Osteocyte (in vitro differentiated cells): ENCODE measurements around a stretch of chr4.

DNA sequence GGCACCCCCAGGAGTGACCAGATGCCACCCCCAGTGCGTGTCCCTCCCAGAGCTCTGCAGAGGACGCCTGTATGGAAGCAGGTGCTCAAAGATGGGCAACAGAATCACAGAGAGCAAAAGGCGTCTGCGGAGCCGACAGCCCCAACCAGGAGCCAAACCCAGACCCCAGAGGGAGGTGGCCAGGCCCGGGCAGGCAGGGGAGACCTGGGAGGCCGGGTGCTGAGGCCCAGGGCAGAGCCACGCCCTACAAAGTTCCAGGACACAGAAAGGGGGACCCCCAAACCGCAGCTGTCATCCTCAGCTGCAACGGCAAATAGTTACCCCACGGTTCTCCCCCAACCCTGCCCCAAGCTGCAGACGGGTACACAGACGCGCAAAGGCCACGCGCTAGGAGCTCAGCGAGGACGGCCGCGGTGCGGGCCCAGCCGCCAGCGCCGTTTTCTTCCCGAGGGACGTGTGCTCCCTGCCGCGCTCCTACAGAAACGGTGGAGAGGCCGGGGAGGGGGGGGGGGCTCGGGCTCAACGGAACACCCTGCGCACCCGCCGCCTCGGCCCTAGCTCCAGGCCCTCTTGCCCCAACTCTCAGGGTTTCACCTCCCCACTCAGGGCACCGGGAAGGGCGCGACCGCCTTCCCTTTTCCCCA, 1.5 kb downstream of the CTBP1 start:
- PRO-cap, result no peak

DNA sequence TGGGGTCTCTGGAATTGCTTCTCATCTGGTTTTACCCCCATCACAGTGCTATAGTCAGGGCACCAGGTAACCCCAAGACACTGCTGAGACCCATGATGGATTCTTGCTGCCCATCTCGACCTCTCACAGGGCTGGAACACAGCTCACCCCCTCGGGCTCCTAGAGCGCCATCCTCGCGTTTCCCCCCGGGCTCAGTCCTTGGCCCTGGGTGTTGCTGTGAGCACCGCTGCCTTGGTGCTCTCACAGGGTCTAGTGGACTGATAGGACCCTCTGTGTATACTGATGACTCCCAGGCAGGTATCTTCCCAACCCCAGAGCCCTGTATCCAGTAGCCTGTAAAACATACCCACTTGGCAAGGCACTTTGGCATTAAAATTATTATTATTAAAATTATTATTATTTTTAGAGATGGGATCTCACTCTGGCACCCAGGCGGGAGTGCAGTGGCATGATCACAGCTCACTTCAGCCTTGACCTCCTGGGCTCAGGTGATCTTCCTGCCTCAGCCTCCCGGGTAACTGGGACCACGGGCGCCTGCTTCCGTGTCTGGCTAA, 8.9 kb downstream of the MAEA start:
- PRO-cap, result no peak

DNA sequence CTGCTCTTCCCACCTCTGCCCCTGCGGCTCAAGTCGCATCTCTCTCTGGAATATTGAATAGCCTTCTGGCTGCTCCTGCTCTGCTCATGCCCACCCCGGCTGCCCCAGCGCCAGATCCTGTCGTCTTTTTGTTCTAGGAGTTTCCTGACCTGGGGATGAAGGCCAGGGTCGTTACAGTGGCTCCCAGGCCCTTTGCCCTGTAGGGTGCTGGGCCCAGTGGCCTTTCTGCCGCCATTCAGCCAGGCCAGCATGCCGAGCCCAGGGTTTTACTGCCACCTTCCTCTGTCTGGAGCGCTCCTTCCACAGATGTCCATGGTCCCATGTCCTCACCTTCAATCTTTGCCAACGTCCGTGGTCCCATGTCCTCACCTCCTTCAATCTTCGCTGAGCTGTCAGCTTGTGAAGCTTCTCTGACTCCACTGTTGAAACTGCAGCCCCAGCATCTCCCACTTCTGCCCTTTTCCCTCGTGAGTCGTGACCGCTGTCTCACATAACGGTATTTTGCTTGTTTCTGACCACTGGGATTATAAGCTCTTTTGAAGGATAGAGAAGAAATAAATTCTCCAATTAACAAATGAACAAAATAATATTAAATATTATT, 9.8 kb downstream of the MAEA start:
- PRO-cap, result no peak

DNA sequence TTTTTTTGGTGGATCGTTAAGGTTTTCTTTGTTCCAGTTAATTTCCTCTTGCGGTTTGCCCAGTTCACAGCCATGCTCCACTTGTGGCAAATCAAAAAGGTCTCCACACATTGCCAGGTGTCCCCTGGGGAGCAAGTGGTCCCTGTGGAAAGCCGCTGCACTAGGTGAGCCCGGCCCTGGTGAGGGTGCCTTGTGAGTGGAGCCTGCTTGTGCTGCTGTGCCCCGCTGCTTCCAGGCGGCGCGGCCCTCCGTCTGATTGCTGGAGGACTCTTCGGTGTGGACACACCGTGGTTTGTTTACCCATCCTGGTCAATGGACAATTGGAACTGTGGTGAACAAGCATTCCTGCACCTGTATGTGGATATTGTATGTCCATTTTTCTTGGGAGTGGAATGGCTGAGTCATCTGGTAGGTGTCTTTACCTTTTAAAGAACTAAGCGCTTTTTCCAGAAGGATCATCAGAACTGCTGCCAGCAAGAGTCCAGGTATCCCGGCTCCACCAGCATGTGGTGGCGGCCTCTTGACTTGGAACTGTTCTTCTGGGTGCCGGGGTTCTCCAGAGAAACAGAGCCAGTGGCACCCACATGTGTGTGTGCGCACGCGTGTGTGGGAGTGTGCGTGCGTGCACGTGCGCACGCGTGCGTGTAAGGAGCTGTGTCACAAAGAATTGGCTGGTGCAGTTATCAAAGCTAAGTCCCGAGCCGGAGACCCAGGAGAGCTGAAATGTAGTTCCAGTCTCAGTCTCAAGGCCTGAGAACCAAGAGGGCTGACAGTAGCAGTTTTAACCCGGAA, 15.6 kb downstream of the MAEA start:
- PRO-cap, result no peak

- PRO-cap, result no peak
Observed at GRCh38 chr4:1309061-1310208, 19.7 kb downstream of the MAEA start.

- PRO-cap, result no peak
Observed at GRCh38 chr4:1349341-1350347, 2.6 kb downstream of the UVSSA start.

GRCh38 chr4:1365250-1365577, 18.2 kb downstream of the UVSSA start:
- PRO-cap, result no peak

DNA sequence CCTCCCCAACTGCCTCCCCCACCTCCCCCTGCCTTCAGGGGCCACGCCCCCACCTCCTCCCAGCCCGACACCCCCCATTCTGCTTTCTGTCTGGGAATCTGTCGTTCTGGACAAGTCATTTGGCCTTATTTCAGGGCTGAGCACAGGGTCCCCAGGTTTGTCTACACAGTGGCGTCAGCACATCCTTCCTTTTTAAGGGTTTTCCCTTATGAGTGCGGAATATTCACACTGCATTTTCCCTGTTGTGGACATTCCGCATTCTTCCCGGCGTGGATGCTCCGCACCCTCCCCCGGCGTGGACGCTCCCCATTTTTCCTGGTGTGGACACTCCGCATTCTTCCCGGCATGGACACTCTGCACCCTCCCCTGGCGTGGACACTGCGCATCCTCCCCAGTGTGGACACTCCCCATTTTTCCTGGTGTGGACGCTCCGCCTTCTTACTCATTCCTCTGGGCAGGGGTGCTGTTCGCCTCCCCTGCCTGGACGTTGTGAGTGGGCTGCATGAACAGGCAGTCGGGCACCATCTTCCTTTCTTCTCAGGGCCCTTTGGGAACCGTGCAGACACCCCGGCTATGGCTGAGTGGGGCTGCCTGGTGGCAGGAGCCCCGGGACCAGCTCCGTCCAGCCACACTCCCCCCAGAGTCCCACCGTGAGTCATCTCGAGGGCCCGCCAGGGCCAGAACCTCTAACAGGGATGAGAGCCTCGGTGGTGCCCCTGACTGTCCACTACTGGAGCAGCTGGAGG, 135.6 kb upstream of the NKX1-1 start:
- PRO-cap, result no peak

DNA sequence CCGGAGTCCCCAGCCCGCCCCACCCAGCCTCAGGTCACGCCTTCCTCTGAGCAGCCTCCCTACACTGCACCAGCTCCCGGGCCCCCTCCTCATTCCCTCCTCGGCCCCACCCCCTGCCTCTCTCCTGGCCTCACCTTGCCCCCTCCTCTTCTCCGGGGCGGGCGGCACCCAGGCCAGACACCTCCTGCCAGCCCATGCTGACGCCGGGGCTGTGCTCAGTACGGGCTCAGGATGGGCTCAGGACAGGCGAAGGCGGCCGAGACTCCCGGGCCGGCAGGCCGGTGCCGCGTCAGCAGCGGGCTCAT, 127.4 kb downstream of the FAM53A start:
- PRO-cap, result no peak

DNA sequence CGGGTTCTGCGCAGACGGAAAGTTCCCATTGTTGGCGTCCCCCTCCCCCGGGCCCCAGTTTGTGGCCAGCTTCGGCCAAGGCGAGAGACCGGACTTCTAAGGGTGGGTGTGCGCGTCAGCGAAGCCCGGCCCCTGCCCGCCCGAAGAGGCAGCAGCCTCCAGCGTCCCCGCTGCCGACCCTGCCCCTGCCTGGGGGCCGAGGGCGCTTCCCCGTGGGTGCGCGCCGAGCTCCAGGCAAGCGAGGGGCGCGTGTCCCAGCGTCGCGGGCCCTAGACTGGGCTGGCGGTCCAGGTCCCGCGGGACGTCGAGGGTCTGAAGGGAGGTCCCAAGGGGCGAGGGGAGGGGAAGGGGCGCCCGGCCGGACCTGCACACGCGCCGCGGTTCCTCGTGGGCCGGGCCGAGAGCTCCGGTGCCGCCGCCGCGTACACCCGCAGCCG, 1.3 kb downstream of the FGFR3 start:
- PRO-cap, result no peak

DNA sequence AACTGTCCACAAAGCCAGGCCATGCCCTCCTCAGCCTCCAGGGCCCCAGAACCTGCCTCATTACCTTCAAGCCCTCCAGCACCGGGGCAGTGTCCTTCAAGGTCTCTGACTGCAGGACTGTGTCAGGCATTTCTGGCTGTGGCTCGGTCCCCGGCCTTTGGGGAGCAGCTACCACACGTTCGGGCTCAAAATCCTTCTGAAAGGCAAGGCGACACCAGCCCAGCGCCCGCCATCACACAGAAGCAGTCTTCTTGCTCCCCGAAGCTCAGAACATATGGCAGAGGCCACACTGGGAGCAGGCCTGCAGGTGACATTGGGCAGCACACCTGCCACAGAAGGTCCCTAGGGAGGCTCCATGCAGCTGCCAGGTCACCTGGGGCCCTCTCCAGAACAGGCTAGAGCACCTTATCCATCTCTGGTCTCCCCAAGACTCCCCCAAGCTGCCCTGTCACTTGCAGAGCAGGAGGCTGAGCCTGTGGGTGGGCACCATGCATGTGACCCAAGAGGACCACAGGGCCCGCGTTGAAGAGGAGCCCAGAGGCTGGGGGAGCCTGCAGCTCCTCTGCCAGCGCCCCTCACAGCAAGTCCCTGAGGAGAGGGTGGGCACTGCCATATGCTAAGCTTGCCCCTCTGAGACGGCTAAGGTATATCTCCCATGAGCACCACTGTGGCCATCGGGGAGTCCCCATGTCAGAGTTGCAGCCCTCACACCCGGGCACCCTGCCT, 29.2 kb downstream of the FGFR3 start:
- PRO-cap, result no peak

- PRO-cap, result no peak
Observed at GRCh38 chr4:1842948-1843643, 12.9 kb downstream of the LETM1 start.

GRCh38 chr4:1930573-1930899, 59.3 kb downstream of the NSD2 start:
- PRO-cap, result no peak

DNA sequence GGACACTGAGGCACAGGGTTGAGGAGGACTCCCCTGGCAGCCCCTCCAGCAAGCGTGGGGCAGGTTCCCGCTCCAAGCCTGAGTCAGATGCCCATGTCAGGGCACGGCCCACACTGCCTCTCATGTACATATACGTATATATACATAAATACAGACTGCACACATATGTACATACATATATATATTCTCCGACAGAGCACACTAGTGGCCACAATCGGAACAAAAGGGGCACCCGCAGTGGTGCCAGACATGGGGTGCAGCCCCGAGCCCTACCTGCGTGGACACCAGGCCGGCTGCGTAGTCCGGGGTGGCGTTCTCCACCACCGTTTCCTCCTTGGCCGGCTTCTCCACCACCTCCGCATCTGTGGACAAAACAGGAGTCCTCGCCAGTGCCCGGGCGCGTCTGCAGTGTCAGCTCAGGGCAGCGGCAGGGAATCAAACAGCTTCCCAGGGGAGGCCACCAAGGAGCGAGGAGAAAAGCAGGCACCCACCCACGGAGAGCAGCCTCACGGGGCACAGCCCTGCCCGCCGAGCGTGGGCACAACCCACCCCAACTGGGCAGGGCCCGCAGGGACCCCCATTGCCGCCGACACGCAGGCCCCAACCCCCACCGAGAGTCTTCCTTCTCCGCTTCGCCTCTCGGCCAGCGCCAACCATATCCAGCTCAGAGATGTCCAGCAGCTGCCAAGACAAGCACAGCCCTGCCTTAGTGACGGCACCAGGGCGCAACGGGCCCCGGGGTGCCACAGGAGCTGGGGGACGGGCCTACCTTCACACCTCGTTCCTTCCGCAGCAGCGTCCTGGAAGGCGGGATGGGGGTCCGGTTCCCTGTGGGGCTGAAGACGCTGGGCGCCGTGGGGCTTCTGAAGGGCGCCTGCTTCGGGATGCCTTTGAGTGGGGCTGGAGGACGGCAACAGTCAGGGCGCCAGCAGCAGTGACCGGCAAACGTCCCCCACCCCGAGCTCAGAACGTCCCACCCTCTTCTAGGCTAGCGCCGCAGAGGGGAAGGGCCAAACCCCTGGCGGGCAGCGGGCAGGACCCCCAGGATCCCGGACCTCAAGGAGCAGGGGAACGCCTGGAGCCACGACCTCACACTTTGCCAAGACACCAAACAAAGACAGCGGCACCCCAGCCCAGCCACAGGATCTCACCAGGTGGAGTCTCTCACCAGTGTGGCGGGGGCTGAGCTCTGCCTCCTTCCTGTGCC, 22.9 kb downstream of the NELFA start:
- PRO-cap, result no peak

DNA sequence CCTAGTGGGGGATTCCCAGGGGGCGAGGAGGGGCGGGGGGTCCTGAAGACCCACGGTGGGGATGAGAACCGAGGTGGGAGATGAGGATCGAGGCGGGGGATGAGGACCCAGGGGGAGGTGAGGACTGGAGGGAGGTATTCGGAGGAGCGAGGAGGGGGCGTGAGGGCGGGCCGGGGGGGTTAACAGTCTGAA, 431 bp downstream of the NELFA start:
- PRO-cap, result no peak

GRCh38 chr4:2059391-2060106, 422 bp downstream of the NAT8L start:
- PRO-cap, result no peak

- PRO-cap, result unidirectional peak, plus-strand start at chr4:2241573
Observed at GRCh38 chr4:2241382-2241675, 592 bp downstream of the HAUS3 start.

DNA sequence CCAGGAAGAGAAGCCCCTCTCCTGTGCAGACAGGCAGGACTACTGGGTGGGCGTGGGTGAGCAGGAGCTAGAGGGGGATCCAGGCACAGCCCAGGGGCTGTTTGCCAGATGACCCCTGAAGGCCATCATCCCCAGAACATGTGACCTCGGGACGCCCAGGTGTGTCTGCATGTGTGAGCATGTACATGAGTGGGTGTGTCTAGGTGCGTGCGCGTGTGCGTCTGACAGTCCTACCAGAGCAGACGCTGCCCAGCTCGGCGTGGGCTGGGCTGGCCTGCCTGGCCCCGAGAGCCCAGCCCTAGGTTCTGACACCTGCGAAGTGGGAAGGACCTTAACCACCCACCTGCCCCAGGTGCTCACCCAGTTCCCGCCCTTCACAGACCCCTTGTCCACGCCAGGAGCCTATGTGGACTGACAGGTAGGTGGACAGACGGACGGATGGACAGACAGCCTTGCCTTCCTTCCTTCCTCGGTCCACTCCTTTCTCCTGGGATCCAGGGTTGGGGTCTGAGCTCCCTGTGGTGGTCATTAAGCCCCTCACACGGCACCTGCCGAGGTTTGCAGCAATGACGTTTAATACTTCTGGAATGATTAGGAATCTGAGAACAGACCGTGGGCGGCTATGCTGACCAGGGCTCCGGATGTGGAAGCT, 7.9 kb upstream of the HAUS3 start:
- PRO-cap, result no peak

DNA sequence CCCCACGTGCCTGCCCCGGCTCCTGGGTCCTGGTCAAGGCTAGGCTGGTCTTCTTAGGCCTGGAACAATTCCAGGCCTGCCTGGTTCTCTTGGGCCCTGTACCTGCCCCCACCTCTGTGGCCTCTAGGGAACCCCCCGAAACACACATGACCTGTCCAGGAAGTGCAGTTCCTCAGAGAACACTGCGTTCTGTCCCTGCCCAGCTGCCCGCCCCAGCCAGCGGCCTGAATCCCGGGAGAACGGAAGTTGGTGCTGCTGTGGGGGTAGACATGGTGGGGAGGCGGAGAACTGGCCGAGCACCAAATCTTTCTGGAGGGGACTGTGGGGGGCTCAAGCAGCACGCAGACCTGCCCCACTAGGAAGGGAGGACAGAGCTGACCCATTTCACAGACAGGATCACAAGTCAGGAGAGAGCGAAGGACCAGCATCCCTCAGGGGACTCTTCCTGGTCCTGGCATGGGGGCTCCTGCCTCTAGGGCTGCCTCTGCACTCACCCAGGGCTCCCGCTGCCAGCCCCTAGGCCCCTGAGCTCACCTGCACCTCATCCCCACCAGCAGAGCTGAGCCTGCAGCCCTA, 4.9 kb downstream of the MXD4 start:
- PRO-cap, result no peak

DNA sequence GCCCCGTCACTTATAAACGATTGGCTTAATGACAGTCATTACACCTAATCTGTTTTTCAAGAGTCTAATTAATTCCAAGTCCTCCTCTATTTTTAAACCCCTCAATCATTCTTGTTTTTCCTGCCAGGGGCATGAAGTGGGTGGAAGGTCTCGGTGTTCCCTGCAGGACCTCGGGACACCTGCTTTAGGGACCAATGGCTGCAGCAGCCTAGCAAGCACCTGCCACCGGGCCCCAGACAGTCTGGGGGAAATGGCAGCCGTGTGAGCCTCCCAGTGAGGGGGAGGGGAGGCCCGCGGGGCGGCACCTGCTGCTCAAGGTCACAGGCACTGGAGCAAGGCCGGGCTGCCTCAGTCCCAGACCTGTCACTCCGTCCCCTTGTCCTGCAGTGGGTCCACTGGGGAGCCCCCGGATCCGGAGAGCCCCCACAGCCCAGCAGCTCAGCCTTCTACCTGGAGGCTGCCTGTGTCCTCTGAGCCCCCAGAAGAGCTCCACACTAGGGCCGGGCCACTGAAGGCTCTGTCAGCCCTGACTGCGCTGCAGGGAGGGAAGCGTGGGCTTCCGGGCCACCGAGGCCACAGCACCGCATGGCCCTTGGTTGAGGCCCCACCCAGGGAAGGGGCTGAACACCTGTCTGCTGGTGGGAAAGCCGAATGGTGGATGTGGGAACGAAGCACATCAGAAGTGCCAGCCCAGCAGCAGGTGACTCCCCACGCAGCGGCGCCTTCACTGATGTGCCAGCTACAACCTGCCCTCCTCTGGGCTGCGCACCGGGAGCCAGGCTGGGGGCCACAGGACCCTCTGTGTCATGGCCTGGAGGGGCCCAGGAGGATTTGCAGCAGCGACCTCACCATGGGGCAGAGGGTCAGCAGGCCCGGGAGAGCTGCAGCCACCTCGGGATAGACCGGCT, 34.8 kb upstream of the MXD4 start:
- PRO-cap, result no peak